Hepatocyte (in vitro differentiated cells and primary cell): ENCODE data around the genes CNST, OR2C3 and OR6F1.

GRCh38 chr1:245153137-245154146 lies 1.3 kb upstream of the KIF26B start:
- RAMPAGE, long total RNA: no peak
- RRBS: 3% methylated on average over 16 of the region's 79 CpGs

DNA sequence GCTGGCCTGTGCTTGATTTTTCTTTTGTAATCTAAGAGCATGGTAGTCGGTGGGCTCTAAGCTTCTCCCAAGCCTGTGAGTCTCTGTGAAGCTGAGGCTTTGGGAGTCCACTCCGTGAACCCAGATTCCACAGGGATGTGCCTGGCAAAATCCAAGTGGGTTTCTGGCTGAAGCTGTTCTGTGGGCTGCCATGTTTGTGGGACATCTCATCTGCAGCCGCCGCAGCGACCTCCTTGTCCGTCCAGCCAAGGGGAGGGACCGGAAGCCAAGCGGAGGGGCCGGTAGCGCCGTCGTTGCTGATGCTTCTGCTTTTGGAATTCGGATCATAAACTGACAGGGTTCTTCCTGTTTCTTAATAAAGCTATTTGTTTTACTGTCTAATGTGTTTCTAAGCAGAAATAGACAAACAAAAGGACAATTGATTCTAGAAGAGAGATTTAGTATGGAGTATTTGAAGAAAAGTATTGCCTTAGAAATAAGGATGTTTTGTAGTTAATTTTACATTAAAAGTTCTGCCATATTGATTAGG lies 13.3 kb downstream of the KIF26B start:
- RAMPAGE, long total RNA: no peak
- RRBS: no CpG with 5 or more reads among the region's 13 CpGs

DNA sequence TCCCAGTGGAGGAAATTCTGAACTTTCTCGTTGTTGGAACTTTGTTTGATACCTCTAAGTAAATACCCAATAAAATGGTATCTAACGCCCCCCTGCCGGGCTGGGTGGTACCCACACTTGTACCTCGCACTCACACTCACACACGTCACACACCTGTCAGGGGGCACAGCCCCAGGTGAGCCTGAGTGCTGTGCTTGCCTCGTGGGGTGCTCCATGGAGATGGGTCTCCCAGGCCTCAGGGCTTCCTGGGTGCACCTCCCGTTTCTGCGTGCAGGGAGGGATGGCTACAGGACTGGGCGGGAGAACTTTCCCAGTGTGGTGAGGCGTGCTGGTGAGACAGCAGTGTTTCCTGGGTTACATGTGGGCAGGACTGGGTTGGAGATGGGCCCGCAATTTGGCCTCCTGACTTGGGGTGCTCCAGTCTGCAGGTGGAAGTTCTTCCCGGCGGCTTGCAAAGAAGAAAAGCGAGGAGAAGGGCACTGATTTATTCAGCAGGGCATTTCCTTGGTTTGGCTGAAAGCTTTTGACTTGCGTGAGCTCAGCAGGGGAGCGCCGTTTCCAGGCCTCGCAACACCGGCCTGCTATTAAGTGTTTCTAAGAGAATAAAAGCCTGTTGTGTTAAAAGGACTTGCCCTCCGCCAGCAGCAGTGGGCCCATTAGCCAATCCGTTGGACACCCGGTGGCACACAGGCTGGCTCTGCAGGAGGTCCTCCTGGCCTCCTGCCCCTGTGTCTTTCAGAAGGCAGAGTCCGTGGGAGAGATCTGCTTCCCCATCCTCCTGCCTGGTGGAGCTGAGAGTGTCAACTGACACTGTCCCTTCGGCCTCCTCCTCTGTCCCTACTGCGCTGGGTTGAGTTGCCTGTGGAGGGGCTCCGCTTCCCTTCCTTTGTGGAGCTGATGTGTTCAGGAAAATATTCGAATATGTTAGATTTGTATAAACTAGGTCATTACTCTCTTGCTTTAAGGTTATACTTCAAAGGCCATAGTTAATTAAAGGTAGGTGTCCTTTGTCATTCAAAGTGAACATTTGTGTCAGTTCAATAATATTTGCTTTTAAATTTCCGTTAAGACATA lies 79.8 kb downstream of the KIF26B start:
- RAMPAGE, long total RNA: no peak
- RRBS: 47% methylated on average over 3 of the region's 28 CpGs

DNA sequence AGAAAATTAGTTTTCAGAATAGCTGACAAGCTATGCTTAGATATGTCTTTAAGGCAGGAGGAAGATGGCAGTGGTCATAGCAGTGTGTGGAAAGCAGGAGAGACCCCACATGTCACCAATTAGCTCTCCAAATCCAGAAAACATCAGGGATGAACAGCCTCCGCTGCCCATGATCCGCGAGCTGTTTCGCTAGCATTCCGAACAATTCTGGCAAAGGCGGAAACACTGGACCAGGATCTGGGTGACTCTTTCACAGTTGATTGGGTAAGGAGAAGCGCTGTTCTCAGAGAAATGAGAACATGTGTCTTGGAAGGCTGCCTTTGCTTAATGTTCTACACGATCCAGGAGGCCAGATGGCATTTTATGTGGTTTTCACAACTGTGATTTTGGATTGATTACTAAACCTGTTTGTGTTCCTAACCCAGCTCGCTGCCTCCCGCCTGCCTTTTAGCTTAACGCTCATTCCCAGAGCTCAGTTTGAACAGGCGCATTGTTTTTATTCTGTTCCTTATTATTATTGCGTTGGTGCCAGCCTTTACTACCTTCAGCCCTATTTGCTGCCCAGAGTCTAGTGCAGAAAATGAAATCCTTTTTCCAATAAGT lies 144.0 kb downstream of the KIF26B start:
- RAMPAGE, long total RNA: no peak
- RRBS: no CpG with 5 or more reads among the region's 13 CpGs

DNA sequence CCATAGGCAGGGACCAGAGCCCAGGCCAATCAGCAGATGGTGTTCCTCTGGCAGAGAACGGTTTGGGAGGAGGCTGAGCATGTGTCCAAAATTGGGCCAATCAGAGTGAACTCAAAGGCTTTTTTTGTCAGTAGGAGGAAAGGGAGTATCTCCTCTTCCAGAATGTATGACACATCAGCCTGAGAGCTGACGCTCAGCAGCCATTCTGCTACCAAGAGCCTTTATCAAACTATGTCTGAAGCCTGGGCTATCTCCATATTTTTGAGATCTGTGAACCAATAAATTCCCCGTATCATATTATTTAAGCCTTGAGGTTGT lies 518.4 kb downstream of the SMYD3 start:
- RAMPAGE, long total RNA: no peak
- RRBS: no CpG with 5 or more reads among the region's 3 CpGs

- RAMPAGE, long total RNA: no peak
- RRBS: no CpG with 5 or more reads among the region's 13 CpGs
These were observed 471.9 kb downstream of the SMYD3 start for GRCh38 chr1:246035063-246035634.

DNA sequence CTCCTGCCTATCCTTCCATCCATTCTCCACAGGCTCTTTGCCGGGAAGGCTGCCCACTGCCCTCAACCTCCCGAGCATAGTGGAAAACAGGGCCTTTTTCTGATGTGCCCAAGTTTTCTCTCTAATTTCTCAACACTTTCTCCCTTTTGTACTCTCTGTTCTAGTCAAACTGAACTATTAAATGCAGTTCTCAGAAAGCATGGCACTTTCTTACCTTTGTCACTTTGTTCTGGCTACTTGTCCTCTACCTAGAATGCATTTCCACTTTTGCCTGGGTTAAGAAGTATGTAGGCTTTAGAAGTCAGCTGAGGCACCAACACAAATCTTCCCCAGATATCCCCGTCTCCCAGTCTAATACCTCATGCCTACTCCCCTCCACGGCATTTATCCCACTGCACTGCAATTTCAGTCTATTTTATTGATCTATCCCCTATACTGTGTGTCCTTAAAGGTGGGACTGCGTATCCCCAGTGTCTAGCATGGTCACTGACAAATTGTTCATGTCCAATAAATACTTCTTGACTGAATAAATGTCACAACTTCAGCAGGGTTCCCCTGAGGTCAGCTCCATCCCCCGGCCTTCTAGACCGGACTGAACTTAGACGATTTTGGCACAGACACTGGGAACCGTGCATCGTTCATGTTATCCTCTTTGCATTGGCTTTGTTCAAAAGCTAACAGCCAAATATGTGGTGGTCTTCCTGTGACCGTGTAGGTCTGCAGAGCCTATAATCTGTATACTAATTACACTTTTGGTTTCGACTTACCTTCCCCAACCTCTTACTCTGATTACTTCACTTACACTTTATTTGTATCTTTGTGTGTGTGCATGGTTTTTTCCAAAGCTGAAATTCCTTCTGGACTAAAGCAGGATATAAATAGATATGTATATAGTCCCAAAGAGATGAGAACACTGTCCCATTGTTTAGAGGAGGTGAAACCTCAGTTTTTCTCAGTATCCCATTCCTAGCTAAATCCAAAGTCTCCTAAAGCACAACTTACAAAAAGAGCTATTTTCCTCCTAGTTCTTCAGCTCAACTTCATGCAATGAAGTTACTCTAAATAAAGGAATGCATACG lies 442.6 kb downstream of the SMYD3 start:
- RAMPAGE, long total RNA: no peak
- RRBS: no CpG with 5 or more reads among the region's 13 CpGs

DNA sequence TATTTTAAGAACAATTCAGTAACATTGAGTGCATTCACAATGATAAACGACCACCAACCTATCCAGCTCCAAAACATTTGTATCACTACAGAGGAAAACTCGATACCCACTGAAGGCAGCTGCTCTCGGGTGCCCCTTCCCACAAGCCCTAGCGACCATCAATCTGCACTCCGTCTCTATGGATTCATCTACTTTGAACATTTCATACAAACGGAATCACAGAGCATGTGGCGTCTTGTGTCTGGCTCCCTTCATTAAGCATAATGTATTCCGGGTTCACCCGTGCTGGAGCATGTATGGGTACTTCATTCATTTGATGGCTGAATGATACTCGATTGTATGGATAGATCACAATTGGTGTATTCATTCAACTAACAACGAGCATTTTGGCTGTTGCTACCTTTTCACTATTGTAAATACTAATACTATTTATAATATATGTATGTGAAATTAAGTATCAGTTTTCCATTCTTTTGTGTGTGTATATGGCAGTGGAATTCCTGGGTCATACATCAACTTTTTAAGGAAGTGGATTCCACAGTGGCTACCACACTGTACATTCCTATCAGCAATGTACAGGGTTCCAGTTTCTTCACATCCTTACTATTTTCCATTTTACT lies 340.2 kb downstream of the SMYD3 start:
- RAMPAGE, long total RNA: no peak
- RRBS: no CpG with 5 or more reads among the region's 11 CpGs

GRCh38 chr1:246527381-246527685 lies 20.3 kb upstream of the SMYD3 start:
- RAMPAGE, long total RNA: no peak
- RRBS: no CpG with 5 or more reads among the region's 2 CpGs

- RAMPAGE, long total RNA: no peak
- RRBS: 1% methylated on average over 34 of the region's 82 CpGs
These were observed at the start of gene CNST for GRCh38 chr1:246566092-246567161. CNST (plus strand) TSS chr1:246566456.

DNA sequence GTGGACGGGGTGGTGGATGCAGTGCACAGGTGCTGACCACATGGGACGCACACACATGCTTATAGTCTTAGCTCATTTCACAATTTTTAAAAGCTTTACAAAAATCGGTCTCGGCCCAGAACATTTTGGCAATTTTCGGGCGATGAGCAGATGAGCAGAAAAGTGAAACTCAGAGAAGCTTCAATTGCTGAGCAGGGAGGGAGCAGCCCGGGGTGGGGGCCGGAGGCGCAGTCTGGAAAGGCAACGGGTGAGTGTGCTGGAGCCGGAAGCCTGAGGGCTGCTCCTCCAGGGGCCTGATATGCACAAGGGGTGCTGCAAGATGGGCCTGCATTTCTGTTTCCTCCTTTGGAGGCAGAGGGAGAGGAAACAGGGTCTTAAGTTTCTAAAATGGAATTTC lies 60.6 kb downstream of the SCCPDH start:
- RAMPAGE, long total RNA: no peak
- RRBS: 100% methylated on average over 2 of the region's 11 CpGs

- RAMPAGE, long total RNA: no peak
- RRBS: no CpG with 5 or more reads among the region's 9 CpGs
These were observed 92.3 kb downstream of the AHCTF1 start for GRCh38 chr1:246839319-246840006.

DNA sequence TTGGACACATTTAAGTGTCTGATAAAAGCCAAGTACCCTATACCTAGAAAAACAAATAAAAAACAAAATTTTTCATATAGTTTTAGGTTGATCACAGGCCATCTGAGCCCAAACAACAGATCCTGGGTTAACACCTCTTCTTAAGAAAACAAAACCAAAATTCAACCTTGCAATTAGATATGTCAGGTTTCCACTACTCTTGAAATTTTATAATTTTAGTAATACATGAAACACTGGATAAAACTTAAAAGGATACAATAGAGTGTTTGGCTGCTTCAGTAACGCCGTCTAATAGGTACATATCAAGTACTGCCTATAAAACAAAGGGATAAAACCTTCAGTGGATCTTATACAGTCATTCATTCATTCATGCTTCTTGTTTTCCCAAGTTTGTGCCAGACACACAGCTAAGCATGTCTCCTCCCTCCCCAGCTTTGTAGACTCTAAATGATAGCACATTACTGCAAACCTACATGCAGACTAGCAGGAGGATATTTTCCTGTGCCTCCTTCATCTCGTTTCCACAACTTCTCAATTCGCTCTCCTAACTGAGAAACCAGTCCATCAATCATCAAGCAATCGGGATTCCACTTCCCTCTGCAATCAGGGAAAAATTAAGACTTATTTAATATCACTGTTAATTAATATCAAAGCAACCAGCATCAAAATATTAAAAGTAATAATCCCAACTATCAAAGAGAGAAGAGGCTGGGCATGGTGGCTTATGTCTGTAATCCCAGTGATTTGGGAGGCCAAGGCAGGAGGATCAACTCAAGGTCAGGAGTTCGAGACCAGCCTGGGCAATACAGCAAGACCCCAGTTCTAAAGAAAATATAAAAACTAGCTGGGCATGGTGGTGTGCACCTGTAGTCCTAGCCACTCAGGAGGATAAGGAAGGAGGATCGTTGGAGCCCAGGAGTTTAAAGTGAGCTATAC lies 43.6 kb downstream of the AHCTF1 start:
- RAMPAGE, long total RNA: no peak
- RRBS: no CpG with 5 or more reads among the region's 7 CpGs

DNA sequence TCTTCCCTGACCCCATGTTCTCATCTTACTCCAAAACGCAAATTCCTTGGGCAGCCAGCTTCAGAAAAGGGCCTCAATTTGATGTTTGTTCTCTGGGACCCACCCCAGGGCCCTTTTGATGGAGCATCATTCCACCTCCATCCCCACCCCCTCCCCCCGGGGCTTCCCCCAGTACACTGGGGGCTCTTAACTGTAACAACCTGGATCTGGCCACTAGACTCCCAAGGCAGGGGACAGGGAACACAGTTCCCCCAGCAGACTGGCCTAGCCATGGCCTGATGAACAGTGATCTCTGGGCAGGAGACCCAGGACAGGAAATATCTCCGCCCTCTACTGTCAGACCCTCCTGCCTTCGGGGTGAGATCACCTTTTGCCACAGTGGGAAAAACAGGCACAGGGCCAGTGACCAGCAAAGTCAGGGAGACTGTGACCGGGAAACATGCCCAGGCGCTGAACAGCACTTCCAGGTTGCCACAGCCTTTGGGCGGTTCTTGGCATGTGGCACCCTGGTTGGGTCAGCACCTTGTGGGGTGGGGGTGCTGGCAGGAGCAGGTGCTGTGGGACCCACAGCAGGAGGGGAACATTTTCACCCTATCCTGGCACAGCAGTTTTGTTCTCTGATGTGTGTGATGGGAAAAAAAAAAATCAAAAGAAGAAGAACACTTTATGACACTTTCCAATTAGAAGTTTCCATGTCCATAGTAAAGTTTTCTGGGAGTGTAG lies 8.9 kb upstream of the ZNF669 start:
- RAMPAGE, long total RNA: no peak
- RRBS: no CpG with 5 or more reads among the region's 7 CpGs

DNA sequence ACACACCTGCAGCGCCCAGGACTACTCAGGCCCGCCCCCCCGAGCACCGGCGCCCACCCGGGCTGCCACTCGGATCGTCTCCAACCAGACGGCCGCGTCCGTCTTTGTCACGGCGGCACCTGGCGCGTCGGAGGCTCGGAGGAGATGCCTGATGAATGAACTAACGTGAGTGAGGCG lies 703 bp downstream of the ZNF496 start:
- RAMPAGE, long total RNA: no peak
- RRBS: 2% methylated on average over 3 of the region's 20 CpGs

- RAMPAGE, long total RNA: no peak
- RRBS: no CpG with 5 or more reads among the region's 12 CpGs
These were observed 27.3 kb upstream of the ZNF496 start for GRCh38 chr1:247358787-247359558.

- RAMPAGE, long total RNA: no peak
- RRBS: 25% methylated on average over 2 of the region's 33 CpGs
These were observed 9.7 kb downstream of the OR2B11 start for GRCh38 chr1:247447945-247448904.

GRCh38 chr1:247536144-247536744 lies at the start of gene OR2C3:
OR2C3 (minus strand) TSS chr1:247536440.
- RAMPAGE, long total RNA: no peak
- RRBS: no CpG with 5 or more reads among the region's 3 CpGs

- RAMPAGE, long total RNA: no peak
- RRBS: no CpG with 5 or more reads among the region's 3 CpGs
These were observed at the start of gene OR6F1 for GRCh38 chr1:247716346-247716876. OR6F1 (minus strand) TSS chr1:247716646.

- RAMPAGE, long total RNA: no peak
- RRBS: no CpG with 5 or more reads among the region's 4 CpGs
These were observed 5.0 kb downstream of the OR14A16 start for GRCh38 chr1:247818803-247819367.